ENCODE measurements around a stretch of chr5.

DNA sequence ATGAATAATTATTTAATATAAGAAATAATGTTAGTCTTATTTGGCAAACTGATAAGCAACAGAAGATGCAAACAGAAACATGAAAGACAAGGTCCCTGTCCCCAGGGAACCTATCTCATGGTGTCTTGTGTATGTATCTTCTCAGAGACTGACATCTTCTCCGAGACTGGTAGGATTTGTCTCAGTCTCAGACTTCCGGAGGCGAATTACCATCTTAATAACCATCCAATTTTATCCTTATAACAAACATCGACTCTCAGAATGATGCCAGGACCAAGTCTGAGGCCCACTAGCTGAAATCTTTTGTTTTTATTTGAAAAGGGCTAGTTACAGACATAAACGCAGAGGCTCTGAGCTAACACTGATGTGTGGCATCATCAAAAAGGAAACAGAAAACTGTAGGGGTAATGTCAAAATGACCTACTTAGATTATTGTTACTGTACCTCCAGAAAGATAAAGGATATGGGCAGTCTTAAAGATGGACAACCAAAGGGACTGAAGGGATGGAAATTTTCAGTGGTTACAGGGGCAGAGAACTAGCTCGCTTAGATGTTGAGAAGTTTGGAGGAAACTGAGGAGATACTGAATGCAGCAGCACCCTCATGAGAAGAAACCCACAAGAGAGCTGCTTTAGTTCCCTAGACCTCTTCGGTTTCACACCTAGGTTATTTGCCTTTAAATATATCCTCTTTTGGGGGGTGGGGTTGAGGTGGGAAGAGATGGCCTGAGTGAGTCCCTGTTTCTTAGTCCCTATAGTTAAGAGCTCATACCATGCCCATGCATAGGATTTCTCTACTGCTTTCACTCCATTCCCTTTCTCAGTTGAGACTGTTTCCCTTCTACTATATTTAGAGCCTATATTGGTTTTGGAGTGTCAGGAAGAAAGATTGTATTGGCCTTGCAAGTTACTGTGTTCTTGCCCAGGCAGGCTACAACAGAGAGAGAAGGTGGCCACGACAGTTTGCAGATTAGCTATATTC, 320.2 kb upstream of the EFNA5 start:
- RRBS = no CpG with 5 or more reads among the region's 8 CpGs

GRCh38 chr5:108003012-108003605, 332.4 kb upstream of the EFNA5 start:
- RRBS = no CpG with 5 or more reads among the region's 1 CpG

DNA sequence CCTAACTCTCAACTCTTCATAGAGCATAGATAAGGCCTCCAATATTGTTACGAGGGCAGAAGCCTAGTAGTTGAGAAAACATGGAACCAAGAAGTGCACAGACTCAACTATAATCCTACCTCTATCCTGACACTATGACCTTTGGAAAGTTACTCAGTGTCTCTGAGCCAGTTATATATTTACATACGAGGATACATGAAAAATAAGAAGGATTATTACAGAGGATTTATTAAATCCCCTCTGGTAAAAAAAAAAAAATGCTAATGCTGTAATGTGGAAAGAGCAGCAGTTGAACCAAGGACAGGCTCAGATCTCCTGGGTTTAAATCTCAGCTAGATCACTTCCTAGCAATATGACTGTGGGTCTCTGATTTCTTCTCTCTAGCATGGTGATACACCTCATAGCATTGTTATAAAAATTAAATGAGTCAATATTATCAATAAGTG, 299.9 kb downstream of the FBXL17 start:
- RRBS = no CpG with 5 or more reads among the region's 2 CpGs

GRCh38 chr5:108367678-108368256, 14.1 kb downstream of the FBXL17 start:
- RRBS = no CpG with 5 or more reads among the region's 8 CpGs

DNA sequence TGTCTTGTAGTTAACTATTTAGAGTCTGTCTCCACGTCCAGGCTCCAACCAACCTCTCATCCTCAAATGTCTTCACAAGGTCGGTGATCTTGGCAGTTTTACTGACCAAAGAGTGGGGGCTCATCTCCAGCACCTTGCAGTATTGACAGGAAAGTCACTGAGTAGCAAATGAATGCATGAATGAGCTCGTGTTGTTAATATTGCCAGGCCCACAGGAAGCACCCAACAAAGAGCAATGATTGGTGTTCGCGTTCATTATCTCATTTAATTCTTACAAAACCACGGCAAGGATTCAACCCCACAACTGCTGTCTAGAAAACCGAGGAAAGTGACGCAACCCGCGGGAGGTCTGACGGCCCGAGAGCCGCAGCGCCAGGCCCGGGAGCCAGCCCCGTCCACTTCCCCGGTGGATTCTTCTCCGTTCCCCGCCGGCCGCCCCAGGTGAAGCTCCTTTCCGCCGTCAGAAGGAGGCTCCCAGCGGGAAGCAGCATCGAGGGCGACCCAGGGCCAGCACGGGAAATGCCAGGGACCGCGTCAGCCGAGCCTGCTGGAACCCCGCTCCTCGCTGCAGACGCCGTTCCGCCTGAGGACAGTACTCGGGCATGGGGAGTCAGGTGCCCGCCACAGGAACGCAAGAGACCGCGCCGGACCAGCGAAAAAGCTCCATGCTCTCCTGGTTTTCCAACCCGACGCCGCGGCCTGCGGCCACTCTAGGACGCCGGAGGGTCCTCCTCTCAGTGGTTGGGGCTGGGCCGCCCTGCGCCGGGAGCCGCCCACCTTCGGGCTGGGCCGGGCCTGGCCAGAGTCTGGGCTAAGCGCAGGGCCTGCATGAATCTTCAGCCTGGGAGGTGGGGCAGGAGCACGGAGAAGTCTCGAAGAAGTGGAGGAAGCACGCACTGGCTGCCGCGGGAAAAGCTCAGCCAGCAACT, 19.9 kb upstream of the FER start:
- RRBS = 2% methylated on average over 12 of the region's 61 CpGs

- RRBS = no CpG with 5 or more reads among the region's 16 CpGs
Observed at GRCh38 chr5:109051279-109052093, 303.8 kb downstream of the FER start.

- RRBS = no CpG with 5 or more reads among the region's 7 CpGs
Observed at GRCh38 chr5:109455419-109456293, 45.9 kb upstream of the PJA2 start.

DNA sequence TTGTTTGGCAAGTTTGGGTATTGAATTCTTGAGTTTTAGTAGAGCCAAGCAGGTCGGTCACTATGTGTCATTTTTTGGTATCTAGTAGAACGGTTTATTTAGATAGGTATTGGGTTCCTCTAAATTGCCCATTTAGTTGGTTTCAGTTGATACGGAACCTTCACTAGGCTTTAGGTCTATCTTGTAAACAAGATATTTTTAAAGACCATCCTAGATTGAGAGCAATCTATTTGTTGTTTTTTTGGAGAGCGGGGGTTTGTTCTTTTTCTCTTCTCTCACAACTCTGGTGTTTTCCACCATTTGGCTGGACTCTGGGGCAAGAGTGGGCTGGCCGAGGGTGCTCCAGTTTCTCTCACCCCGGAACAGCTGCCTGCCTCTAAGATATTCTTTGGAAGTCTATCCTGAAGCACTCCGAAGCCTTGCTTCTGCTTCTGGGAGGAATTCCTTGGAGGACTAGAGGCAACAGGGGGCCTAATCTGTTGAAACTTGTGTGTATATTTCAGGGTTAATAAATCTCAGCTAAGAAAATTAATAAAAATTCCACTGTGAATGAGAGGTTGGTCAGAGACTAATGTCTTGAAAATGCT, 3.7 kb downstream of the MAN2A1 start:
- RRBS = no CpG with 5 or more reads among the region's 7 CpGs

GRCh38 chr5:109830697-109831248, 141.0 kb downstream of the MAN2A1 start:
- RRBS = no CpG with 5 or more reads among the region's 2 CpGs

- RRBS = no CpG with 5 or more reads among the region's 6 CpGs
Observed at GRCh38 chr5:110086766-110087379, 397.1 kb downstream of the MAN2A1 start.

GRCh38 chr5:110495554-110496028, 230.9 kb downstream of the TMEM232 start:
- RRBS = no CpG with 5 or more reads among the region's 1 CpG

- RRBS = no CpG with 5 or more reads among the region's 4 CpGs
Observed at GRCh38 chr5:110927486-110927880, 144.0 kb upstream of the TSLP start.

DNA sequence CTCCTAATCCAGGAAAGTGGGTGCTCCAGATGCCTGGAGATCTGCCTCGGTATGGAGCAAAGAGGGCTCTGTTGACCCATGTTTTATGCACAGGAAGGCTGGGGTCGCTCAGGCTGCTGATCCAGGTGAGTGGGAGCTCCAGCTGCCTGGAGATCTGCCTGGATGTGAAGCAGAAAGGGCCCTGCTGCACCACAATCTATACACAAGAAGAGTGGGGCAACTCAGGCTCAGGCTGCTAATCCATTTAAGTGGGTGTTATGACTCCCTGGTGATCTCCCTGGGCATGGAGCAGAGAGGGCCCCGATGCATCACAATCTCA, 103.2 kb upstream of the STARD4 start:
- RRBS = no CpG with 5 or more reads among the region's 3 CpGs

- RRBS = 1% methylated on average over 9 of the region's 60 CpGs
Observed at GRCh38 chr5:112160368-112161387, 258.4 kb downstream of the EPB41L4A start.

- RRBS = no CpG with 5 or more reads among the region's 3 CpGs
Observed at GRCh38 chr5:112224875-112225587, 194.0 kb downstream of the EPB41L4A start.

DNA sequence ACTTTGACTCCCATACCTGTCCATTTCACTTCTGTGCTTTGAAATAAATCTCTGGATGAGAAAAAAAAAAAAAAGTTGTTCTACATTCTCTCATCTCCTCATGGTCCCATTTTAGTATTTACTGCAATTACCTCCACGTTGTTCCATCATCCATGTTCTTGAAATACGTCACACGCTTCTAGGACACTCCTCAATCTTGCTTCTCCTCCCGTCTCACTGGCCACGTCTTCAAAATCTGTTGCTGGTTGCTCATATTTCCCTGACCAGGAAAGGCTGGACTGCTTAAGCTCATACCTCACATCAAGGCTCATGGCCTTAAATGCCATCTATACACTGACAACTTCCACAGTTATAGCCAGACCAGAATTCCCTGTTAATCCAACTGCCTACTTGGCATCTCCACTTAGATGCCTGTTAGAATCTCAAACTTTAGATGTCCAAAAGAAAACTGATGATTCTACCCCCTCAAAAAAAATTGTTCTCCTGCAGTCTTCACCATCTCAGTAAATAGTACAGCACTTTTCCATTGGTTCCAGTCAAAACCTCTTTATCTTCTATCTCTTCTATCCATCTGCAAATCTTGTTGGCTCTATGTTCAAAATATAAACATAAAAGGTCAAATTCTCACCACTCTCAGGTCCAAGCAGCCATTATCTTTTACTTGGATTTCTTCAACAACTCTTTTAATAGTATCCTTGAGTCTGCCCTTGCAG, 132.1 kb downstream of the EPB41L4A start:
- RRBS = no CpG with 5 or more reads among the region's 5 CpGs

DNA sequence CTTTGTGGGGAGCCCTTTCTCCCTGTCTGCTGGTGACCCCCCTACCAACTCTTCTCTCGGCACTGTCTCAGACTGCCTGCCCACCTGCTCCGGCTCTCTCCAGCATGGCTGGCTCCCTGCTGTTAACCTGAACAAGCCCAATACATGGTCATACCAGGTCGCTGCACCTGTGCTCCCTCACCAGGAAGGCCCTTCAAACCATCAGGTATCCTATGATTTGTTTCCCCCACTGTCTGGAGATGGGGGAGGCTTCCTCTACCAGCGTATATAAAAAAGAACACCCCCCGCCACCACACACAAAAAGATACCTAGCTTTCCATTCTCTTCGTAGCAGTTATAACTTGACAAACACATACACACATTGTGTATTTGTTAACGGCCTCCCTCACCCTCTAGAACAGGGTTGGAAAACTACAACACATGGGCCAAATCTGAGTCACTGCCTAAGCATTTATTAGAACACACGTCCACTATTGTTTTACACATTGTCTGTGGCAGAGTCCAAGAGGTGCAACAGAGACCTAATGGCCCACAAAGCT, 80.7 kb downstream of the EPB41L4A start:
- RRBS = no CpG with 5 or more reads among the region's 8 CpGs

GRCh38 chr5:112419360-112420340, 573 bp upstream of the EPB41L4A start:
- RRBS = 1% methylated on average over 17 of the region's 104 CpGs

All from CMK (cell line).